Esophagus muscularis mucosa (tissue), 4 donors: ENCODE data around the genes PRXL2B and MMEL1.

DNA sequence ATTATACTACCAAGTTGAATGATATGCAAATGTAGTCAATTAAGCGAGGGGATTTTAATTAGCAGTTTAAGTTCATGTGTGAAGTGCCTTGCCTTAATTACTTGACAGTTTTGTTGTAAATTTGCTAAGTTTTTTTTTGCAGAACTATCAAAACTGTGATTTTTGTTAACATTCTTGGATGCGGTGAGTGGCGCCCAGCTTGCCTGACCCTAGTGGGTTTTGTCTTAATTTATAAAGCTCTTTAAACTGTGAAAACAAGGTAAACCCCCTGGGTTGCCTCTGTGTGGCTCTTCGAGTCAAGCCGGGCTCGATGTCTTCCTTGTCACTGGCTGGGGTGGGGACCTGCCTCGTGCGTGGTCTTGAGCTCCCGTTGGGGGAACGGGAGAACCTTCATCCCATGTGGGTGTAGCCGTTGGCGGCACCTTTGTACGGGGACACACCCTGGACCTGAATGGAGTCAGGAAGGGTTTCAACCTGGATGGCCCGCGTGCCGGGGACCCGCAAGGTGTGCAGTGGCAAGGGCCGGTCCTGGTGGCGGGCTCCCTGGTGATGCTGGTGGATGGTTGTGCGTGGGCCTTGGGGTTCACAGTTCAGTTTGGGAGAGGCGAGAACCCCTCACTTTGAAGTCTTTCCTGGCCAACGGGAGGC is 11.1 kb downstream of the SKI start:
- PRO-cap, result no peak
- RAMPAGE, long total RNA, 4 experiments, result no peak in any of the 4 experiments

DNA sequence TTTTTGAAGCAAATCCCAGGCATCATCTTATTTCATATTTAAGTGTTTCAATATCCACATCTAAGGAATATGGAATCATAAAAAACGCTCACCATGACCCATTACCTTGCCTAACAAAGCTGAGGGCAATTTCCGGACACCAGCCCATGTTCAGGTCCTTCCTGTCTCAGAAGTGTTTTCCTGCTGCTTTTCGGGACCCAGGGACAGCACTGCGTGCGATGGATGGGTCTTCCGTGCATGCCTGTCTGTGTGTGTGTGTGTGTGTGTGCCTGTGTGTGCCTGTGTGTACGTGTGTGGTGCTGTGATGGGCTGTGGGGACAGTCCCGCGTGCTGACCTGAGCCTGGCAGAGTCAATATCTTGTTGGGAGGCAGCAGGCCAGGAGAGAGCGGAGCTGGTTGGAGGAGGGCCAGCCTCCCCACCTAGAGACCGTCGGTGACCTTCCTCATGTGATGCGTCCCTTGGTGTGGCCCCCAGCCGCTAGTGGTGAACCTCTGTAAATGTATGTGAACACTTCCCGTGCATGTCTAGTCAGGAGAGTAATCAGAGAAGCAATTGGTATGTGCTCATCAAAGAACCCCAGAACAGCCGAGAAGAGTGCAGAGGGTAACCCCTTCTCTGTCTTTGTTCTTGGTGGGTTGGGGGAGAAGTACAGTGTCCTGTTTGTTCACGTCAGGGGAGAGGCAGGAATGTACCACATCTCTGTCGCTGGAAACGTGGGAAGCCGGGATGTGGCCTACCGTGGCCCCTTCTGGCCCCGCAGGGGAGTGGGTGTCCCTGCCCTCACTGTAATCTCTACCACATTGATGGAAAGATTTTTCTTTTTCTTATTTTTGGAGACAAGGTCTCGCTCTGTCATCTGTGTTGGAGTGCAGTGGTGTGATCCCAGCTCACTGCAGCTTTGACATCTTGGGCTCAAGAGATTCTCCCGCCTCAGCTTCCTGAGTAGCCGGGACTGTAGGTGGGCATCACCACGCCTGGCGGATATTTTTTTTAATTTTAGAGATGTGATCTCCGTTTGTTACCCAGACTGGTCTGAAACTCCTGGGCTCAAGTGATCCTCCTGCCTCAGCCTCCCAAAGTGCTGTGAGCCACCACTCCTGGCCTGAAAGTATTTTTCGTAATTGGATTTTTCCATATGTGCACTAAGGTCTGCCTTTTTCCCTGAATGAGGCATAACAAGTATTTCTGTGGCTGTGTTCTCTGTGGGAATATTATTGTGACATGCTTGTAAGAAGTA is 14.0 kb downstream of the SKI start:
- PRO-cap, result no peak
- RAMPAGE, long total RNA, 4 experiments, result no peak in any of the 4 experiments

GRCh38 chr1:2246108-2246975 is 18.2 kb downstream of the SKI start:
- PRO-cap, result no peak
- RAMPAGE, long total RNA, 4 experiments, result no peak in any of the 4 experiments

GRCh38 chr1:2265386-2265833 is 37.3 kb downstream of the SKI start:
- PRO-cap, result no peak
- RAMPAGE, long total RNA, 4 experiments, result no peak in any of the 4 experiments

GRCh38 chr1:2295385-2295994 is 67.4 kb downstream of the SKI start:
- PRO-cap, result no peak
- RAMPAGE, long total RNA, 4 experiments, result no peak in any of the 4 experiments

GRCh38 chr1:2300734-2301614 is 72.9 kb downstream of the SKI start:
- PRO-cap, result unidirectional peak, minus-strand start at chr1:2300996; unidirectional peak, minus-strand start at chr1:2301073; unidirectional peak, minus-strand start at chr1:2301150
- RAMPAGE, long total RNA, 4 experiments, result no peak in any of the 4 experiments

GRCh38 chr1:2334734-2335259 is 56.6 kb downstream of the MORN1 start:
- PRO-cap, result no peak
- RAMPAGE, long total RNA, 4 experiments, result no peak in any of the 4 experiments

GRCh38 chr1:2559493-2559990 is 3.4 kb downstream of the TNFRSF14 start:
- PRO-cap, result no peak
- RAMPAGE, long total RNA, 4 experiments, result no peak in any of the 4 experiments

- PRO-cap, result bidirectional peak, plus-strand start at chr1:2586523, minus-strand start at chr1:2586368; bidirectional peak, plus-strand start at chr1:2586823, minus-strand start at chr1:2586588
- RAMPAGE, long total RNA, 4 experiments, result start-site peak on the plus strand in 4 of 4 experiments, at chr1:2586796-2587160 at its widest, 6 to 39 reads per replicate
Measured at GRCh38 chr1:2586154-2587218, at the start of gene PRXL2B. Gene PRXL2B (plus strand): TSS chr1:2586777.

DNA sequence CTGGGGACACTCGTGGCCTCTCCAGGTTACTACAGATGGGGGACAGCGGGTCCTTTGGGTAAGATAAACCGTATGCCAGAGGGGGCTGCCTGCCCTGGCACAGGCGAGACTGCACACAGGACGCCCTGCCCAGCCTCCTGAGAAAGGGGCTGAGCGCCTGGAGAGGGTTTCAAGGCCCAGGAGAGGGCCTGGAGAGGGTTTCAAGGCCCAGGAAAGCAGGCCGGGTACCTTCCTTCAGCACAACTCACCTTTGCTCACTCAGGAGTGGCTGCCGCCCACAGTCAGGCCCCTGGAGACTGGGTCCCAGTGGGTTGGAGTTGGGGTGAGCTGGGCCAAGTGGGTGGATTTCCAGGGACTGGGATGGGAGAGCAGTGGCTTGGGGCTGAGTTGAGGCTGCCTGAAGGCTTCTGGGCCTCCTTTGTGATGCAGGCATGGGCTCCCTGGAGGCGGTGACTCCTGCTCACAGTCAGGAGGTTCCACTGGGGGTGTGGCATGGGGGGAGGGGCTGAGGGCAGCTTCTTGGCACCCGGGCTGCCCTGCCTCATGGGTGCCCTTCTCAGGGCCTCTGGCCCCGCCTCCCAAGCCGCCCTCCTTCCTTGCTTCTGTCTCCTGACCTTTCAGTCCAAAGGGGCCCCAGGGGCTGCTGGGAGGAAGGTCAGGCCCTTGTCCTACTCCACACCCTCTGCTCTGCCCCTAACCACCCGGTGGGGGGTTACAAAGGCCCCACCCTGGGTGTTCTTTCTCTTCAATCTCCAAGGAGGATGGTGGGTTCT is at the start of gene MMEL1:
MMEL1 (minus strand) TSS at position 399 of the 773 bp plus-strand sequence.
- PRO-cap, result no peak
- RAMPAGE, long total RNA, 4 experiments, result no peak in any of the 4 experiments

- PRO-cap, result no peak
- RAMPAGE, long total RNA, 4 experiments, result no peak in any of the 4 experiments
Measured at GRCh38 chr1:2813016-2813415, 11.5 kb upstream of the TTC34 start.

DNA sequence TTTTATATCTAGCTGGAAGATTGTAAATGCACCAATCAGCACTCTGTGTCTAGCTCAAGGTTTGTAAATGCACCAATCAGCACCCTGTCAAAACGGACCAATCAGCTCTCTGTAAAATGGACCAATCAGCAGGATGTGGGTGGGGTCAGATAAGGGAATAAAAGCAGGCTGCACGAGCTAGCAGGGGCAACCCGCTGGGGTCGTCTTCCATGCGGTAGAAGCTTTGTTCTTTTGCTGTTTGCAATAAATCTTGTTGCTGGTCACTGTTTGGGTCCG is 12.3 kb upstream of the TTC34 start:
- PRO-cap, result no peak
- RAMPAGE, long total RNA, 4 experiments, result no peak in any of the 4 experiments

GRCh38 chr1:2959906-2960292 is 61.4 kb upstream of the ACTRT2 start:
- PRO-cap, result no peak
- RAMPAGE, long total RNA, 4 experiments, result no peak in any of the 4 experiments

- PRO-cap, result no peak
- RAMPAGE, long total RNA, 4 experiments, result no peak in any of the 4 experiments
Measured at GRCh38 chr1:2984957-2985718, 36.1 kb upstream of the ACTRT2 start.

DNA sequence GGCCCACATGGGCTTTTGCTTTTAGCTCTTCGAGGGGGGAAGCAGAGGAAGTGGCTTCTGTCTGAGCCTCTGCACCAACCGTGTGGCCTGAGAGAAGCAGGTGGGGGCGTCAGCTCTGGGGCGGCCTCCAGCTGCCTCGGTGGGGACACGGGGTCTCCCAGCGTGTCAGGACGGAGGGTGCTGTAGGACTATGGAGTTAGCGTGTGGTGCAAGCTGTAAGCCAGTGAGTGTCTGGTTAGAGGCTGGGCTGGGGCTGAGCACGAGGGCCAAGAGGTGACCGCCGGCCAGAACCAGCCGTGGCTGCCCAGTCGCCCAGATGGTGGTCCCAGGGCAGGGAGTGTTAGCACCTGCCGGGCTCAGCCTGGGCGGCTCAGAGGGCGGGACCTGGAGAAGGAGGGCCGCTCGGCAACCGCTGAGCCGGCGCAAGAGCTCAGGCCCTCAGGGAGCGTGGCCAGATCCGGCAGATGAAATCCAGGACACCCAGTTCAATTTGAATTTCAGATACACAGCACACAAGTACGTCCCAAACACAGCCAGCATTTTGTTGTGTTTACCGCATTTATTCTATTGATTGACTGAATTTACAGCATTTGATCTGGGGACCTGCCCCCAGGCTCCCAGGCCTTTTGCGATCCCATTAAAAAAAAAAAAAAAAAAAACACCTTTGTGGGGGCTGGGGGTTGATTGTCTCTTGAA is 87.9 kb downstream of the PRDM16 start:
- PRO-cap, result no peak
- RAMPAGE, long total RNA, 4 experiments, result no peak in any of the 4 experiments

- PRO-cap, result no peak
- RAMPAGE, long total RNA, 4 experiments, result no peak in any of the 4 experiments
Measured at GRCh38 chr1:3249645-3250512, 180.9 kb downstream of the PRDM16 start.

- PRO-cap, result no peak
- RAMPAGE, long total RNA, 4 experiments, result no peak in any of the 4 experiments
Measured at GRCh38 chr1:3275391-3276107, 178.9 kb upstream of the ARHGEF16 start.

- PRO-cap, result no peak
- RAMPAGE, long total RNA, 4 experiments, result no peak in any of the 4 experiments
Measured at GRCh38 chr1:3291971-3292775, 162.3 kb upstream of the ARHGEF16 start.

DNA sequence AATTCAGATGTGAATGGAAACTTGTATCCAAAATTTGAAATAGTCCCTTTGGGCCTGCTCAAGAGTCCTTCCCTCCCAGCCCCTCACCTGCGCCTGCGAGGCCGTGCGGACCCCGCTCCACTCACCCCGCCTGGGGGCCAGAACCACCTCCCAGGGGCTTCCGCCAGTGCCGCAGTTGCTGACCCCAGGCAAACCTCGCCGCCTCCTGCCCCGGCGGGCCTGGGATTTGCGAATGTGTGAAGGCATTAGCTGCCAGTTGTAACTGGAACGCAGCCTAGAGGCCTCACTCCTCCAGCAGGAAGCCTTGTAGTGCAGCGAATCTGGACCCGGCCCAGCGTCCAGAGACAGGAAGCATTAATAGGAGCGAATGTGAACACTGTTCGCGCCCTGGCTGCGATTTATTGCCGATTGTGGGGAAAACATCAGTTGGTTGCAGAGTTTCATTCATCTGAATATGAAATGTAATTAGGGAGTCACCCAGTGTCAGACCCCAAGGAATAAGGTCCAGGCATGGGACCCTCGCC is 140.9 kb upstream of the ARHGEF16 start:
- PRO-cap, result no peak
- RAMPAGE, long total RNA, 4 experiments, result start-site peak on the minus strand in 2 of 4 experiments, centred at positions 262 to 293 of the sequence, 10 to 13 reads per replicate

- PRO-cap, result no peak
- RAMPAGE, long total RNA, 4 experiments, result no peak in any of the 4 experiments
Measured at GRCh38 chr1:3347996-3348750, 106.3 kb upstream of the ARHGEF16 start.